ENCODE data around the genes TLN1, SPAG8 and CLTA.

DNA sequence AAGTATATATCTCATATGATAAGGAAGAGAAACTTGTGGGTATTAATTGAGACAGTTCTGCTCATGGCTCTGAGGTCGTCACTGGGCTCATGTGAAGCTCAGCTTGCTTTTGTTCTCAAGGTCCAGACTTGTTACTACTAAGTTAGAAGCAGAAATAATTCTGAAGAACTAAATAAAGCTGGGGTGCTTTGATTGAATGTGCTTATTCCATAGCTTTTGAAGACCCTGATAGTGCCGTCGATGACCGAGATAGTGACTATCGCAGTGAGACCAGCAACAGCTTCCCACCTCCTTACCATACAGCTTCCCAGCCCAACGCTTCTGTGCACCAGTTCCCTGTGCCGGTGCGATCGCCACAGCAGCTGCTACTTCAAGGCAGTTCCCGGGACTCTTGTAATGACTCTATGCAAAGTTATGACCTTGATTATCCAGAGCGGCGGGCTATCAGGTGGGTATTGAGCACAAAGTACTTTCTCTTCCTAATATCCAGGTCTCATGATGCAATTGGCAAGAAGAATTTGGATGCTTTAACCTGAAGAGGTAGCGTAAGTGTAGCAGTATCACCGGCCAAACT, 133.8 kb downstream of the UNC13B start:
- PRO-cap = no peak

DNA sequence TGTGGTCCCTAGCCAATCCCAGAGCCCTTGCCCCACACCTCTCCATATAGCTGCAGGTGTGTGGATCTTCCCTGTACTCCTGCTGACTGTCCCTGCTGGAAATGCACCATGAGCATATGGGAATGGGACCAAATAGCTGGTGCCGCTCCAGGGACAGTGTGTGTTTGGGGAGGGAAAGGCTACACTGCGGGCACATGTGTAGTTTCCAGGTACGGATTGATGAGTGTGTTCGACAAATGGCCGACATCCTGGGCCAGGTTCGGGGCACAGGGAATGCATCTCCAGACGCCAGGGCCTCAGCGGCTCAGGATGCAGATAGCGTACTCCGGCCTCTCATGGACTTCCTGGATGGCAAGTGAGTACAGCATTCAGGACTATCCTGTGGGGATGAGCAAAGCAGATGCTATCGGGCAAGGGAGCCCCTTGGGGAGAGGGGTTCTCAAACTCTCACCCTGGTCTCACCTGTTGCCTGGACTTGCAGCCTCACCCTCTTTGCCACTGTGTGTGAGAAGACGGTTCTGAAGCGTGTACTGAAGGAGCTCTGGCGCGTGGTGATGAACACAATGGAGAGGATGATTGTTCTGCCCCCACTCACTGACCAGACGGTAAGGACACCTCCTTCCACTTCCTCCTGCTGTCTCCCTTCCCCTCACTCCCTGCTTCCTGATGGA, 91.1 kb upstream of the RUSC2 start:
- PRO-cap = no peak

- PRO-cap = no peak
These were observed 1.3 kb upstream of the RUSC2 start for GRCh38 chr9:35488439-35489091.

- PRO-cap = no peak
These were observed 21.0 kb downstream of the RUSC2 start for GRCh38 chr9:35510563-35511583.

DNA sequence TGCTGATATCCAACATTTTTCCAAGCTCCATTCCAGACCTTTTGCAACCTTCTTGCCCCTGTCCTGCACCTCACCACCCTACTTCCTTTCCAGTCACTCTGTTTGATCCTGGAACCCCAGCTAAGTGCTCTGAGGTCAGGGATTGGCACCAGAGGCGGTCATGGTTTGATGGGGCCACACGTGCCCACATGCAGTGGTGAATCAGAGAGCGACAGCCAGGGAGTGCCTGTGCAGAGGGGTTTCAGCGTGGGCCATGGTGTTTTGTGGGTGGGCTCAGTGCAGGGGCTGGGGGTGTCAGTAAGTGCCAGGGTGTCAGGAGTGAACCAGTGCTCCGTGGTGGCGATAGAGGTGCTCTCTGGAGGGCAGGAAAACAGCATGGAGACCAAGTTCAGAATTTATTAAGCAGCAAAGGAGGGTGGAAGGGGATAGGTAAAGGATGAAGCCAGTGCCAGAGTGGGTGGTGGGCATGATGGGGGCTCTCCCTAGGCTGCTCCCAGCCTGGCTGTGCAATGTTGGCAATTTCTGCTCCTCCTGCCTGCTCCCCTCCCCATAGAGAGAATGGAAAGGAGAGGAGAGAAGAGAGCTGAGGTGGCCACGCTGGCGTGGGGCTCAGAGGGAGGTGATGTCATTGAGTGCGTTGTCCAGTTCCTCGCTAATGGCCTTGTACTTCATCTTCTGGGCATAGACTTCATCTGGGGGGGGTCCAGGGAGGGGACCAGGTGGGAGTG, 7.0 kb downstream of the TPM2 start:
- PRO-cap = no peak

GRCh38 chr9:35685214-35686054, 4.3 kb downstream of the TPM2 start:
- PRO-cap = no peak

GRCh38 chr9:35732035-35732745, at the start of gene TLN1:
TLN1 (minus strand) TSS chr9:35732195.
- PRO-cap = bidirectional peak, plus-strand start at chr9:35732322, minus-strand start at chr9:35732373

- PRO-cap = no peak
These were observed 981 bp upstream of the NPR2 start for GRCh38 chr9:35790195-35791025.

DNA sequence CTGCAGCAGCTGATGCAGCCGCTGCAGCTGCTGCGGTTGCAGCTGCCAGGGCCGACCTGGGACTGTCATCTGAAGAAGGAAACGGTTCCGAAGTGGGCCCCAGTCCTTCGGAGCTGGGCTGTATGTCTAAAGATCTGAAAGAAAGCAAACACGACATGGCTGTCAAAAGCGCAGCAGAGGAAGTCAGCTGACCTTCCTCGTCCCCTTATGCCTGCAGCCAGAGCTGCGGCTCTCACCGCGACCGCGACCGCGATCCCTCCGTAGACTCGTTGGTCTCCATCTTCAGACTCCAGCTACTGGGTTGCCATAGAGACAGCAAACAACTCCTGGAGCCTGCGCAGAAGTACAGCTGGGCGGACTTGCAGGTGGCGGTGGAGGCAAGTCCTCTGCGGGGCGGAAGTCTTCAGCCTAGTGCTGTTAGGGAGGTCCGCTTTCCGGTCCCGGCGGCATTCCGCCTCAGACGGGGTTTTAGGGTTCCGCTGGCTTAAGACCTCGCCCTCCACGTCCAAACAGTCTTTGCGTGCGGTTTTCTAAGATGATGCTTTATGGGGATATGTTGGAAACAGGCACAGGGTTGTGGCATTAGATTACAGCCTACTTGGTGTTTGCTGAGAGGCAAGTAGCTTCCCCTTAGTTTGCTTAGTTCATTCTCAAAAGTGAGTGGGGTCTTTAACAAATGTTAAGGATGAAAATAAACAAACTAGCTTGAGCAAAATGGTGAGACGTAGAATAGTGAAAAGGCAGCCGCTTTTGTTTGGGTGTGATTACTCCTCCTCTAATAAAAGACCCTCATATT, at the start of gene SPAG8:
TSS of gene SPAG8 (minus strand) at position 395 of the 796 bp plus-strand sequence.
- PRO-cap = bidirectional peak, plus-strand start at position 406 of the sequence, minus-strand start at position 291 of the sequence

GRCh38 chr9:35929148-35929626, 19.9 kb downstream of the SPAAR start:
- PRO-cap = no peak

GRCh38 chr9:35940412-35941051, 17.4 kb downstream of the OR2S2 start:
- PRO-cap = no peak

DNA sequence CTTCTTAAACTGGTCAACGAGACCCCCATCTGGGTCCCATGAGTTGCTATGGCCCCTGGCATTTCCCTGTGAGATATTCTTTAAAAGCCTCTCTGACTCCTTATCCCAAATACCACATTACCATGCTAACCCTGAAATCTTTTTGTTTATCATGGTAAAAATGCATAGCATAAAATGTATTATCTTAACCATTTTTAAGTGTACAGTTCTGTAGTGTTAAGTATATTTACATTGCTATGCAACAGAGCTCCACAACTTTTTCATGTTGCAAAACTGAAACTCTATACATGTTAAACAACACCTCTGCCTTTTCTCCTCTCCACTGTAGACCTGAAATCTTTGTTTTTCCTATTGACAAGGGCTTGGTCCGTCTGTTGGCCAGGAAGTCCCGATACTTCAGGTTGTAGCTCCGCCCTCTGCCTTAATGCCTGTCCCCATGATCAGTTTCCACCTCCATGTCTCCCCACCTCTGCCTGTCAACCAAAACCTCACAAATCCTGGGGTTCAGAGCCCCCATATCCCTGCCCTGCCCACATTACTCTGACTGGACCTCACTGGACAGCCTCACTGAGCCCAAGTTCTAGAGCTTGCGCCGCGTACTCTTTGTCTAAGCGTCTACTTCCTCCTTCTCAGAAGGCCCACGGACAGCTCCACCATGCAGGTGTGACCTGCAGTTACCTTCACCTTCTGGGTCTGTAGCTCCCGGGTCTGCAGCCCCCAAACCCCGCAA, 7.8 kb downstream of the GLIPR2 start:
- PRO-cap = no peak

- PRO-cap = no peak
These were observed 14.2 kb downstream of the GLIPR2 start for GRCh38 chr9:36150520-36151257.

- PRO-cap = bidirectional peak, plus-strand start at chr9:36190963, minus-strand start at chr9:36190756; bidirectional peak, plus-strand start at chr9:36191149, minus-strand start at chr9:36191184; unidirectional peak, minus-strand start at chr9:36191504
These were observed at the start of gene CLTA for GRCh38 chr9:36190830-36191641. CLTA (plus strand) TSS chr9:36190921.

GRCh38 chr9:36306669-36307163, 48.5 kb upstream of the GNE start:
- PRO-cap = no peak

DNA sequence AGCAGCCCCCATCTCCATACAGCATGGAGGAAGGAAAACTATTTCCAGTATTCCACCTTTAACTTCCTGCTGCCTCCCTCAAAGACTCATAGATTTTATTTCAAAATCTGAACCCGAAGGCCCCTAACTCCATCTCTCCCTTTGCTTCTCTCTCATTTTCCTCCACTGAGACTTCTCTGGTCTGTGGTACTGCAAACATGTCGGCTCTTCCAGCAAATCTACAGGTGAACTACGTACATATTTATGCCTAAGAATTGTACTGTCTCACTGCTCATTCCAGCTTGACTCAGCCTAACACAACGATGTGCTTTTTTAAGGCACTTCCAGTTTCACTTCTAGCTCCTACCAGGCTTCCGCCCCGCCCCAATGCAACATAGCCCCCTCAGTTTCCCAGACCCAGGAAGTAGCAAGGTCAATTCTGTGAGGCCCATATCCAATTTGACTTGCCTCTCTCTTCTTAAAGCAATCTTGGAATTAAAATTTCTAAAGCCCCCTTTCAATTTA, 70.8 kb upstream of the RNF38 start:
- PRO-cap = no peak

DNA sequence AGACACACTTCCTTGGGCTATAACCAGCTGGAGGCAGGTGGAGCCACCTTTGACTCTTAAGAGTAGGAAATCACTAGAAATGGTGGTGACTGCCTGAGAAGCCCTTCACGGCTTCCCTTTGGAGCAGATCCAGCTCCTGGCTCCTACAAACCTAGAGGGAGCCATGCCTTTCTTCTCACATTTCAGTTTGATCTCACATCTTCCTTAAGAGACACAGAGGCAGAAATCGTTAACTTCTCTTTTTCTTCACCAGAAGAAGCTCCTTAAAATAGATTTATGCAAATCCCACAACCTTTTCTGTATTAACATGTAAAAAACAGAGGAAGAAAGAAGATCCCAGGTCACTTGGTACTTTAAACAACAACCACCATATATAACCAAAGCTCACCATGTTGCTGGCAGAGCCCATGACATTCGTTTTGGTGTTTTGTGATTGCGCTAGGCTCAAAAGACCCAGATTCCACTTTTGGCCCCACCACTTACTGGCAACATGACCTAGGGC, 29.6 kb downstream of the PAX5 start:
- PRO-cap = no peak

GRCh38 chr9:37026127-37026671, 7.9 kb downstream of the PAX5 start:
- PRO-cap = no peak

- PRO-cap = no peak
These were observed 2.2 kb downstream of the PAX5 start for GRCh38 chr9:37031998-37032197.

- PRO-cap = bidirectional peak, plus-strand start at chr9:37037013, minus-strand start at chr9:37036974
These were observed 3.0 kb upstream of the PAX5 start for GRCh38 chr9:37036937-37037631.